HL-60 (cell line): ENCODE measurements around a stretch of chr7.

DNA sequence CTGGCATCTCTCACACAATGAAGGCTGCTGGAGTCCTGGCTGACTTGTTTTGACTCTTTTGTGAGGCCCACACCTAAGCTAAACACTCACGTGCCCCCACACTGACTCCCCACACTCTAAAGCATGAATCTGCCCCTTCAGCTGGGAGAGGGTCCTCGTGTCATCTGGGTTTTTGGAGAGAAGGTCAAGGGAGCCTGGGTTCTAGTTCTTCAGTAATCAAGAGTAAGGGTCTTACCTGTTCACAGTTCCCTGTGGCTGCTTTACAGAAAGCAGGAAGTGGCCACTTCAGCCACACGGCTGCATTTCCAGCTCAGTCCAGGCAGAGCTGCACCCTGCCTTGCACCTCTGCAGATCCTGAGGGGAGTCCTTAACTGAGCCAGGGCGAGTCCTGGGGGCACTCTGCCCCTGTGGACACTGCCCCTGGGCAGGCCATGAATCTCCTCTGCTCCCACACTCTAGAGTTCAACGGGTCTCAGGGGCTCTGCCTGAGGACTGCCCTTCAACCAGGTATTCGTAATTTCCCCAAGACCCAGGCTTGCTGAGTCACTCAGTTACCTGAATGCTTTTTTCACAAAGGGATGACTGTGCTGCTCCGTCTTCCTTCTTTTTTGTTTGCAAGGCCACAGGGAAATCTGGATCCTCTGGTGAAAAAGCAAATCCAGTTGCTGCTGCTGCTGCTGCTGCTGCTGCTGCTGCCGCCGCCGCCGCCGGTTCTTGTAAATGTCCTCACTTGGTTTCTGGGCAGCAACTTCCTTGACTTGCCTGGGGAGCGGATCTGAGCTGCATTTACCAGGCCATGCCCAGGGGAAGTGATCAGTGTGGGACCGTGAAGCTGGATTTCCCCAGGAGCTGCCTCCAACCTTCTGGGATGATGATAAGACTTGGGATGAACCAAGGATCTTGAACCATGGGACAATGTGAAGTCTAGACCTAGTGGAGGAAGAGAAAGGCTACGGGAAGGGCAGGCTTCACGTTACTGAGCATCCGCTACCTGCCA, 157.3 kb upstream of the FAM20C start:
- RRBS = no CpG with 5 or more reads among the region's 17 CpGs

DNA sequence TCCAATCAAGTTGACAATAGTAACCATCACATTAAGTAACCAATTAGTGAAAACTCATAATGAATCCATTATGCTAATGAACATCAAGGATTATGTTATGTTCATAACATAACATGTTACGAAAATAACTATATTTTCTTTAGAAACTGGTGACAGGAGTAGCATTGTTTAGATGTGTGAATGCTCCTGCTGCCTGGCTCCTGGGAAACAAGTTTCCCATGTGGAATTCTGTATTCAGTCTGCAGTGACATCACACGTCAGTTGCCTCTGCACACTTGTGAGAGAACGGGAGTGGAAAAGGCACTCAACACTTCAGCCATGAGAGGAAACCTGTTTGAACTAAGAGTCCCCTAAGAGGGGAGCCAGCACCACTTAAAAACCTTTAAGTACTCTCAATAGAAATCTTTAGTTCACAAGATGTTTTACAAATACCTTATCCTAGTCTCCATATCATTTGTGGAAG, 140.3 kb upstream of the FAM20C start:
- RRBS = no CpG with 5 or more reads among the region's 3 CpGs

DNA sequence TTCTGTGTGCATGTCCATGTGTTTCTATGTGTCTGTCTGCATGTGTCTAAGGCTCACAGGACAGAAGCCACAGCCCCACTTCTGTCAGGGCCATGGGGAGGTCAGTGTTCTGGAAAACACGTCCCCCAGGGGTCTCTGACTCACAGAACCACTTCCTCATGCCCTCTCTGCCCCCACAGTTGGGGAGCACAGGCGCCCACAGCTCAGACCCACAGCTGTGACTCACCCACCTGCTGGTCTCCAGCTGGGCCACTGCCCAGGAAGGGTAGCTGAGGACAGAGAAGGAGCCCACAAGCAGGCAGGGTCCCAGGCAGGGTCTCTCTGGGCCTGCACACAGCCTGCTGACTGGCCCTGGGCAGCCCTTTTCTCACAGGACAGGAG, 103.0 kb upstream of the FAM20C start:
- RRBS = no CpG with 5 or more reads among the region's 2 CpGs

- RRBS = over 99% methylated on average over 4 of the region's 19 CpGs
These were observed 32.5 kb upstream of the FAM20C start for GRCh38 chr7:159941-160270.

- RRBS = 24% methylated on average over 3 of the region's 13 CpGs
These were observed 27.6 kb upstream of the FAM20C start for GRCh38 chr7:164699-165298.

DNA sequence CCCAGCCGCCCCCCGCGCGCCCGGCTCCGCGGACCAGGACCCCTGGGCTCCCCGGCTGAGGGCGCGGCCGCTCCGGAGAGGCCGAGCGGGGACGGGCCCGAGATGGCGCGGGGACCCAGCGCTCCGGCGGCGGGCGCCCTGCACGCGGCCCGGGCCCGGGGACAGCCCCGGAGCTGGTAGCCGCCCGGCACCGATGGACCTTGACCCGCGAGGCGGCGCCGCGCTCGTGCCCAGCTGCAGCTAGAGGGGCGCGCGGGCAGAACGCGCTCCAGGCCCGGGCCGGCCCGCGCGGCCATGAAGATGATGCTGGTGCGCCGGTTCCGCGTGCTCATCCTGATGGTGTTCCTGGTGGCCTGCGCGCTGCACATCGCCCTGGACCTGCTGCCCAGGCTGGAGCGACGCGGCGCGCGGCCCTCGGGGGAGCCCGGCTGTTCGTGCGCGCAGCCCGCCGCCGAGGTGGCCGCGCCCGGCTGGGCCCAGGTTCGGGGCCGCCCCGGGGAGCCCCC, 588 bp downstream of the FAM20C start:
- RRBS = 12% methylated on average over 52 of the region's 75 CpGs

DNA sequence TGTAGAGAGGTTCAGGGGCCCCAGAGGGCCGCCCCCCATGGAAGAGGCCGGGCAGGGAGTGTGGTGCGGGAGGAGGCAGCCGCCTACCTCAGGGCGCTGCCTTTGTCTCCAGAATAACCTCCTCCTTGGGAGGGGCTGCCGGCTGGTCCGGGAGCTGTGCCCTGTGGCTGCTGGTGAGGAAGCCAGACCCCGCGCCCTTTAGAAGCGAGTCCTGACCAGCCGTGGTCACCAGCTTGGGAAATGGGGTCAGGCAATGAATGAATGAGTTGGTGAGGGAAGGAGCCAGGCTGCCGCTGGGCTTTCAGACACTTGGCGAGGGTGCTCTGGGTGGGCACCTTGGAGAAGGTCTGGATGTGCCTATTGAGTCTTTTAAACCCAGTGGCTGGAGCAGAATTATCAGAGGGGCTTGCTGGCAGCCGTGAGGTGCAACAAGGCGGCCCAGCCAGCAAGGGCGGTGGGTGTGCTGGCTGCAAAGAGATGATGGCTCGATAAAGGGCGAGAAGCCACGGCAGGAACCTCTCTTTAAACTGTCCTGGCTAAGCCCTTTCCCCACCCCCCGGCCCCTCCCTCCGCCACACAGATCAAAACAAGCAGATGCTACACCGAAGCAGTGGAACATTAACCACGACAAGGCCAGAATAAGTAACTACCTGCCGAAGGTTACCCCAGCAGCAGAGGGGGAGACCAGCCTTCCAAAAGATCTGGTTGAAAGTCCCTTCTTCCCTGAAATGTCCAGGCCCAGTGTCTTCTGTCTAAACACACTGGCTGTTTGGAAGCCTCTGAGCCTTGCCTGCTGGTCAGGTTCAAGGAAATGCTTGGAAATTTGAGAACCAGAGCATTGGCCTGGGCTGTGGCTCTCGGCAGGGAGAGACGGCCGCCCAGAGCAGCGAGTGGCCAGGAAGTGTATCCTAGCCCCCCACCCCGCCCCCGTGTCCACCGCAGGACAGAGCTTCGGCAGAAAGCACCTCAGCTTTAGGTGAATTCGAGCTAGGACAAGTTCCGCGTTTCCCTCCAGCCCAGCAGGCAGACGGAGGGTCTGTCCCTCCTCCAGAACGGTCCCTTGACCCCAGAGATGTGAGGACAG, 1.8 kb downstream of the FAM20C start:
- RRBS = 34% methylated on average over 5 of the region's 37 CpGs

GRCh38 chr7:220399-220937, 28.1 kb downstream of the FAM20C start:
- RRBS = no CpG with 5 or more reads among the region's 27 CpGs

DNA sequence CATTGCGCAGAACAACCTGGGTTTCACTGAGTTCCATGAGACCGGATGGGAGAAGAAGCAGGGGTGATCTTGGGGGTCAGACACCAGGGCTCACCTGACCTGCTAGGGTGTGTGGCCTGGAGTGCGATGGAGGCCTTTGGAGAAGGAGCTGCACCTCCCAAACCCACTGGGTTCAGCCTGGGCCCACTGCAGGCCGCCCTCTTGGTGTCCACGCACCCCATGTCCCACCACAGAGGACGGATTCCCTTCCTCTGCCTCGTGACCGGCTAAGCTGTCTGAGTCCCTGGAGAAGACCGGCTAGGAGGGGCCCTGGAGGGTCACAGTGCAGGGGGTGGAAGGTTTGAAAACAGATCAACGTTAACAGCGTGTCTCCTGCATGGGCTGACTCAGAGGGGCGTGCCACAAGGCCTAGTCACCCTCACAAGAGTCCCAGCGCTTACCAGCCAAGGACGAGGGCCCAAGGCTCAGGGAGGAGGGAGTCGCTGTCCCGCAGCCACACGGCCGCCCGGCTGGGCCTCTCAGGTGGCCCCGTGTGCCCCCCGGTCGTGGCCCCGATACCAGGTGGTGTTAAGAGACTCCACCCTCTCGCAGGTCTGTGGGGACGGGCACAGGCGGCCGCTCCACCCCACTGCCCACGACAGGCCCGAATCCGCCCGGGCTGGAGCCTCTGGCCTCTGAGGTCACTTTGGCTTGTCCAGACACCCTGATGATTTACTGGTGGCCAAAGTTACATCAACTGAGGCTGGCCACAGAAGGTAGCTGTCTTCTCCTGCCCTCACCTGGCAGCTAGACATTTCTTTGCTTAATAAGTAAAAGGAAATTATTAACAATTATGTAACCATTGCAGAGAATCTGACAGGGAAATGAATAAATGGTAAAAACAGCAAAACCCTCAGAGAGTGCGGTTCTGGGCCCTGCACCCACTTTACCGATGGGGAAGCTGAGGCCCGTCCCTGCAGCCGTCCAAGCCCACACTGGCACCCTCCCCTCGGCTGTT, 33.9 kb downstream of the FAM20C start:
- RRBS = 95% methylated on average over 3 of the region's 36 CpGs

DNA sequence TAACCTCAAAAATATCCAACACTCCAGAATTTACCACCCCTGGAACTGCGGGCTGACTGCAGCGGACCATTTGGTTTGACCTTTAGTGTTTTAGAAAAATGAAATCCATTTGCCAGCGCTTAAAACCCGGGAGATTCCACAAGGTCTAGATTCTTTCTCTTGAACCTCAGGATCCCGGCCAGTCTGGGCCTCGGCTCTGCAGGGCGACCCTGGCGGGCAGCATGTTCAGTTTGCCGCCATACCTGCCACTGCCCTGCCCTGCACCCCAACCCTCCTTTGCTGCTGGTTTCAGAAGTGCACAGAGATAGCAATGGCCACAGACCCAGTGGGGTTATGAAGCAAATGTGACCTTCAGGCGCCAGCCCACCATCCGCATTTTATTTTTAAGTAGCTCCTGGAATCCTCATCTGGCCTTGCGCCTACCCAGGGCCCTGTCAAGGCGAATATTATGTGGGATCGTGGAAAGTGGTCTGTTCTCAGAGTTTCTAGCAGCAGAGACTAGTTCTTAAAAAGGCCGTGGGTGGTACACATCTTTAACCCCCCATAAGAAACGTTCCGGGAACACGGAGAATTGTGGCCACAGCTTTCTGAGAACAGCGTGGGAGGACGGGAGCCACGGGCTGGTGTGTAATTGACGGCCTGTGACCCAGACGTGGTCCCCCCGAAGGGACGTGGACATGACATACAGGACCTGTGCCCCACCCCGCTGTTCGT, 45.5 kb upstream of the FOXL3 start:
- RRBS = no CpG with 5 or more reads among the region's 27 CpGs

- RRBS = 87% methylated on average over 3 of the region's 21 CpGs
These were observed 31.5 kb downstream of the FOXL3 start for GRCh38 chr7:321334-322049.

DNA sequence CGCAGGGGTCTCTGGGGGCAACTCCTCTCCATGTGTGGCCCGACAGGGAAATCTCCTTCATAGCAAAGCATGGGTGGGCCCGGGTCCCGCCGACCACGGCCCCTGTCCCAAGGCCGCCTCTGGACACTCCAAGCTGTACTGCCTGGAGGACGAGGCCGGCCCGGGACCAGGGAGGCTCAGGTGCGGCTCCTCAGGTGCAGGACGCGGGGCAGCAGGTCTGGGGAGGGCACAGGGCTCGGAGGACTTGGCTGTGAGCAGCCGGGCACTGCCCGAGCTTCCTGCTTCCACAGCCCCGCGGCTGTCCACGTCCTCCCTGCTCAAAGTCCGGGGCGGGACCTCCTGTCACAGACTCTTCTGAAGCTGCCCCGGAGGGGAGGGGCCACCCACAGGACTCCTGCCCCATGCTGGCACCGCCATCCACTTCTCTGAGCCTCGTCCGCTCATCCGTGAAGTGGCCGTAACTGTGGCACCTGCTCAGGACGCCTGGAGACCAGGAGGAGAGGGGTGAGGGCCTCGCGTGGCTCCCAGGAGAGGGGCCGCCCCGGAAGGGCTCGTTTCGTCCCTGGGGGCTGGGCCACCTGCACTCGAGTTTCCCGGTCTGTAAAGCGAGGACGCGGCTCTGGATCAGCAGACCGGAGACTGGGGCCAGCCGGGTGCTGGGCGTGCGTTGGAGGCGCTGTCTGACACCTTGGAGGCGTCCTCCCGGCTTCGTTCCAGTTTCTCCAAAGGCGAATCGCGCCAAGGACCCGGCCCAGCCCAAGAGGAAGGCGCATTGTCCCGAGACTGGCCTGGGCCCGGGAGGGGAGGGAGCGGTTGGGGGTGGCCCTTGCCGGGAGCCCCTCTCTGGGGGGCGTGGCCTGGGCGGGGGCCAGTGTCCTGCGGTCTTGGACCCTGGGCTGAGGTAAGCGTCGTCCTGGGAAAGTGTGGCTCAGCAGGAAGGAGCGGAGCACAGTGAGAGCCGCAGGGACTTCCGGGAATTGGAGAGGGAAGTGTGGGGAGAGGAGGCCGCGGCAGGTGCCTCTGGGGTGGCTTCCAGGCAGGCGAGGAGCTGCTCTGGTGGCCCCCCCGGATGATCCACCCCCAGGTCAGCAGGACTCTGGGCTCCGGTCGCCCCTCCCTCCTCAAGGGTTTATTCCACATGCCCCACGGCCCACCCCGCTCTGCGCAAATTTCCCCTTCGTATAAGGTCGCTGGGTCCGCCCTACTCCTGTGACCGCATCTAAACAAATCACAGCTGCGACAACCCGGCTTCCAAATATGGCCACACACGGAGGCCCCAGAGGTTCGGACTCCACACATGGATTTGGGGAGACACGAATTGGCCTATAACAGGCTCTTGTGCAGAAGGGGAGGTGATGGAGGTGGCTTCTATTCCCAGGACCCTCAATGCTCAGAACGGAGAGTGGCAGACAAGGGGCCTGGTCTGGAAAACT, 89.6 kb downstream of the FOXL3 start:
- RRBS = 20% methylated on average over 41 of the region's 83 CpGs

DNA sequence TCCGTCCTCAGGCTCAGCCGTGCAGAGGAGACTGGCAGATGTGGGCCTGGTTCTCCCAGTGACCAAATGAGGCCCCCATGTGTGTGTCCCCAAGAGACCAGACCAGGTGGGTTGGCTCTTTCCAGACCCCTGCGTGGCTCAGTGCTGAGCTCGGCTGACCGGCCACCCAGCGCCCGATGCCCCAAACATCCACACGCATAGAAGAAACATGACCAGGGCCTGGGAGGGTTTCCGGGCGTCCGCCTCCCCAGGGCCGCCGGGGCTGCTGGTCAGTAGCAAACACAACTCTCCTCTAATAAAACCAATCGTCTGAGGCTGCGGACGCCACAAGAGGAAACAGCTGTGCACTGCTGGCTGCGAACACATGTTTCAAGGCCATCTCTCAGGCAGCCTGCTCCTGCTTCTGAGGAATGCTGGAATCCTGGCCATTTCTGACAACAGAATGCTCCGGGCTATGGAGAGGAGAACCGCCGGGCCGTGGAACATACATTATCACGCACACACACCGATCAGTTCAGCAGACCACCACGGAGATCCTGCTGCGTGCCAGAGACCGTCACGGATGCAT, 54.6 kb downstream of the PDGFA start:
- RRBS = 95% methylated on average over 4 of the region's 27 CpGs

DNA sequence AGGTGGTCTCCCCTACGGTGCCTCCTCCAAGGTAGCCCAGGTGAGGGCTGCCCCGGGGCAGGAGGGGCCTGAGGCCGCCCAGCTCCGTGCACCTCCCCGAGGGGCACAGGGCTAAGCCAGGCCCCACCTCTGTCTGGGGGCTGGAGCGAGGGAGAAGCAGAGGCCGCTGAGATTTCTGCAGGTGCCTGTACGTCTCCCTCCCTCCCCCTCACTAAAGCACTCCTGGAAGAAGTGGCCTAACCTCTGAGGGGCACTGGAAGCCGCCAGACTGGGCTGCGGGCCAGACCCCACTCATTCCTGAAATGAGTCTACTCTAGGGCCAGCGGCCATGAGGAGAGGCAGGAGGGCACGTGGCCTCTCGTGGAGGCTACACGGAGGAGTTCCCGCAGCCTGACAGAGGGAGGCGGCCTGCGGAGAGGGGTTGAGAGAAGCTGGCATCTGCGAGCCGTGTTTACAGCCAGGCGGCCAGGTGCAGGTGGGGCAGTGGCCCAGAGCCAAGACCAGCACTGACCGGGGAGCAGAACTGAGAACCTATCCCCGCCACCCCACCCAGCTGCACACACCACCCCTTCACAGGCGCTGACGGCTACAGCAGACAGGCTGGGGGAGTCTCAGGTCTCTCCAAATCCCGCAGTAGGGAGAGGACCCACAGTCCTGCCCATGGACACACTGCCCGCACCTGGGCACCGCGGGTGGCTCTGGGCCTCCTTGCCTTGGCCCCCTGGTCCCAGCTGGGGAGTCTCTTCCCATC, 6.7 kb downstream of the PDGFA start:
- RRBS = no CpG with 5 or more reads among the region's 28 CpGs

GRCh38 chr7:514793-515549, 4.7 kb downstream of the PDGFA start:
- RRBS = 63% methylated on average over 6 of the region's 20 CpGs

GRCh38 chr7:516090-516650, 3.5 kb downstream of the PDGFA start:
- RRBS = no CpG with 5 or more reads among the region's 19 CpGs

- RRBS = 17% methylated on average over 24 of the region's 35 CpGs
These were observed 3.0 kb downstream of the PDGFA start for GRCh38 chr7:516651-517072.

DNA sequence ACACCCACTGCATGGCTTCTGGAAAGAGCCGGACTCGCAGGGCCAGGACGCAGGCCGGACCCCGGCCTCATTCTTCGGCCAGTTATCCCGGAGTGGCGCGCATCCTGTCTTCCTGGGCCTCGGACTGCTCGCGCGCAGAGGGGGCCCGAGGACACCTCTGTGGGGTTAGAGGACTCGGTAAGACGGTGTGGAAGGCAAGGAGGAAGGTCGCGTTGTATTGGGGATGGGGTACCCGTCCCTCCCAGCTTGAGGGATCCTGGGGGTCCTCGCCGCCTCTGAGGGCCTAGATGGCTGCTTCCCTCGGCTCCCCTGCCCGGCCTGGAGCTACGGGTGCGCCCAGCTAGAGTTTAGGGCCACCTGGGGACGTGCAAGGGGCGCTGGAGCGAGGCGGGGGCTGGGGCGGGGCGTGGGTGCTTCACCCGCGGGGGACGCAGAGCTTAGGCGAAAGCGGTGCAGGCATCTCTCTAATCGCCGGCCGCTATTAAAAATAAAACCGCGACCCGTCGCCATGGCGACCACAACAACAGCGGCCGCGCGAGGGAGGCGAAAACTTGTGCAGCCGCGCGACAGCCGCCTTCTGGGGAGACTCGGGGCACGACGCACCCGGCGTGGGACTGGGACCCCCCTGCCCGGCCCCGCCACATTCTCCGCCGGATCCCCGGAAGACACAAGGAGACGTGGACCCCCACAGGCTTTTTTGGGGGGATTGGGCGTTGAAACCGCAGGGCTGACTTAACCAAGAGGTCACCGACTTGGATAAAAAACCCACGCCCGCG, 2.0 kb upstream of the PDGFA start:
- RRBS = no CpG with 5 or more reads among the region's 70 CpGs

DNA sequence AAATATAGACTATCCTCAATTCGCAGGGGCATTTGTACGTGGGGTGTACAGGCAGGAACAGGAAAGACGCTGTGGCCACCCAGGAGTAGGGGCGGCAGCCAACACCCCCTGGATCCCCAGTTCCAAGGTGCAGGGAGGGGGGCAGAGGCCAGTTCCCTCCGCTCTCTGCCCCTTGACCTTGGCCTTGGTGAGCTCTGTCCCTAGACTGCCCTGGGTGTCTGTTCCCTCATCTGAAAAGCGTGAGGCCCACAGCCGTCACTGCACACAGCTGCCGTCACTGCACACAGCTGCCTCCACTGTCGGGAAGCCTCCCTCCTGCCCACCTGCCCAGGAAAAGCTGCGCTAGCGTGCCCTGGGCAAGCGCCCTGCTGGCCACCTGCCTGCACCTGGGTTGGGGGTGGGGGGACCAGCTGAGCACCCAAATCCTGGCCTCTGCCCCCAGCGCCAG, 3.7 kb upstream of the PDGFA start:
- RRBS = no CpG with 5 or more reads among the region's 13 CpGs

- RRBS = no CpG with 5 or more reads among the region's 26 CpGs
These were observed 37.9 kb upstream of the PDGFA start for GRCh38 chr7:557397-558060.